ENCODE measurements around the gene UBP1.

DNA sequence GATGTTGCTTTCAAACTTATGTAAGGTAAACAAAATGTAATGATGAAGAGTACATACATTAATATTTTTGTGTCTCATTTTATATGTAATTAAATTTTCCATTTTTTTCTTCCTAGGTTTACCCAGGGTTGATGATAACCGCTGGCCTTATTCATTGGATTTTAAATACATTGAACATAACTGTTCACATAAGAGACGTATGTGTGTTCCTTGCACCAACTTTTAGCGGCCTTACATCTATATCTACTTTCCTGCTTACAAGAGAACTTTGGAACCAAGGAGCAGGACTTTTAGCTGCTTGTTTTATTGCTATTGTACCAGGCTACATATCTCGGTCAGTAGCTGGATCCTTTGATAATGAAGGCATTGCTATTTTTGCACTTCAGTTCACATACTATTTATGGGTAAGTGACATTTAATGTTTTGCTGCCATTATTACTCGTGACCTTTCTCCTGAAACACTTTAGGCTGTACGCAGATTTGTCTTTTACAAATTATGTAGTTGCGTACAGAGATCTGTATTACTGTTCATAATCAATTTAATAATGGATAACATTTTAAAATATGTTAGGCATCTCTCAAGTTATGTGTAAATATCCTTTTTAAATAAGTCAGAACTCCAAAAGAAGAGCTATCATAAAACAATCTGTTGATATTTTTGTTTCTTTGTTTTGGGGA is 47.1 kb downstream of the STT3B start:
- PRO-cap = no peak

GRCh38 chr3:31606183-31606844 is 73.6 kb downstream of the STT3B start:
- PRO-cap = no peak

GRCh38 chr3:31617754-31618688 is 85.3 kb downstream of the STT3B start:
- PRO-cap = no peak

DNA sequence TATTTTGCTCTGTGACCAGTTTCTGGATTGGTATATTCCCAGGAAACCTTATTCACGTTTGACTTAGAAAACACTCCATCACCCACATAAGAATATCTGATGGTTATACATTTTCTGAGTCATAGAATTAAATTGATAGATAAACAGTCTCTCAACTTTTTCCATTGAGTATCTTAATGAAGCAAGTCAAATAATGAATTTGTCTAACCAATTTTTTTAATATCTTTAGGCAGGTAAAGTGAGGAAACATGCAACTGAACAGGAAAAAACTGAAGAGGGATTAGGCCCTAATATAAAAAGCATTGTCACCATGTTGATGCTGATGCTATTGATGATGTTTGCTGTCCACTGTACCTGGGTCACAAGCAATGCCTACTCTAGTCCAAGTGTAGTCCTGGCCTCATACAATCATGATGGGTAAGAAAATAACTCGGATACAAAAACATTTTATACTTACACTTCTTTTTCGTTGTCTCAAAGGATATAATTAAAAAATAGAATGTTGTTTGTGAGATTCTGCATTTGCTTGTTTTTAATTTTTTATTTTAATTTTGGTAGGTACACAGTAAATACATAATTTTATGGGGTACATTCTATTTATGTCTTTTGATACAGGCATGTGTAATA is 90.8 kb downstream of the STT3B start:
- PRO-cap = no peak

- PRO-cap = no peak
Observed at GRCh38 chr3:31624721-31625197, 92.0 kb downstream of the STT3B start.

- PRO-cap = no peak
Observed at GRCh38 chr3:31856513-31856712, 124.6 kb downstream of the OSBPL10 start.

- PRO-cap = no peak
Observed at GRCh38 chr3:32414112-32414533, 22.5 kb downstream of the CMTM7 start.

DNA sequence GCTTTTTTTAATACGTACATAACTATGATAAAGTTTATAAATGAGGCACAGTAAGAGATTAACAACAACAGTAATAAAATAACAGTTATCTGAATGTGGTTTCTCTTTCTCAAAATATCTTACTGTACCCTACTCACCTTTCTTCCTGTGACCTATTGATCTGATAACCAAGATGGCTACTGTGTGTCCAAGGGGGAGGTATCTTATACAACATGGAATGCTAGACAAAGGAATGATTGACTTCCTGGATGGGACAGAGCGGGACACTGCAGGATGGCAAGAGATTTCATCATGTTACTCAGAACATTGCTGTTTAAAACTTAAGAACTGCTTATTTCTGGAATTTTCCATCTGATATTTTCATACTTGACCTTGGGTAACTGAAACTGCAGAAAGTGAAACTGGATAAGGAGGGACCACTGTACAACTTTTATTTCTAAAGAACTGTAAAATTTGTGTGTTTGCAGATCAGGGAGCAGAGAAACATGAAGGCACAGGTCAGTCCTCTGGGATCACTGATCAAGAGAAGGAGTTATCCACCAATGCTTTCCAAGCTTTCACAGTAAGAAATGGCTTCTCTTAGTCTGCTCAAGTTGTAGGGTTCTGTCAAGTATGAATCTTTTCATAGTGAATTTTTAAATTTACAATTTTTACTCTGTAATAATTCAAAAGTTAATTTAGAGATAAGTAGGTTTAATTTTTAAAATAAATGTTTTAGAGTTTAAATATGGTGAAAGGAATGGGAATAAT is 18.6 kb downstream of the CNOT10 start:
- PRO-cap = no peak

DNA sequence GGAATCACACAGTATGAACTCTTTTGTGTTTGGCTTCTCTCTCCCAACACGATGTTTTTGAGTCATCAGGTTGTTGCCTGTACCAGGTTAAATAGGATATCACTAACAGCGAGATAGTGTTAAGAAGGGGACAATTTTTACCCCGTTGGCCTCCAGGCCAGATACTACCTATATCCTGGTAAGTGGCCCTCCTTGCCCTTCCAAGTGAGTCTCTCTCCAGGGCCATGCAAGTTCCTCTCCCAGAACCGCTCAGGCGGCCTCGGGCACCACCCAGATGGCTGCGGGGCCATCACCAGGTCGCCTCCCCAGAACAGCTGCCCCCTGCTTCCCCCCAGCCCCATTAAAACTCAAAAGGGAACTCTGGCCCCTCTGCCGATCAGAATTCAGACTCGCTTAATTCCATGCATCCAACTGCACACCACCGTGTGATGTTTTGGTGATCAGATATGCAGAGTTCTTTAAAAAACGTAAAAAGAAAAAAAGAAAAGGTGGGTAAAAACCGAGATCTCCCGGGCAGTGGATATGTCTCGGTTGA is 2.0 kb upstream of the TRIM71 start:
- PRO-cap = no peak

- PRO-cap = no peak
Observed at GRCh38 chr3:32963721-32964491, 12.5 kb downstream of the CCR4 start.

DNA sequence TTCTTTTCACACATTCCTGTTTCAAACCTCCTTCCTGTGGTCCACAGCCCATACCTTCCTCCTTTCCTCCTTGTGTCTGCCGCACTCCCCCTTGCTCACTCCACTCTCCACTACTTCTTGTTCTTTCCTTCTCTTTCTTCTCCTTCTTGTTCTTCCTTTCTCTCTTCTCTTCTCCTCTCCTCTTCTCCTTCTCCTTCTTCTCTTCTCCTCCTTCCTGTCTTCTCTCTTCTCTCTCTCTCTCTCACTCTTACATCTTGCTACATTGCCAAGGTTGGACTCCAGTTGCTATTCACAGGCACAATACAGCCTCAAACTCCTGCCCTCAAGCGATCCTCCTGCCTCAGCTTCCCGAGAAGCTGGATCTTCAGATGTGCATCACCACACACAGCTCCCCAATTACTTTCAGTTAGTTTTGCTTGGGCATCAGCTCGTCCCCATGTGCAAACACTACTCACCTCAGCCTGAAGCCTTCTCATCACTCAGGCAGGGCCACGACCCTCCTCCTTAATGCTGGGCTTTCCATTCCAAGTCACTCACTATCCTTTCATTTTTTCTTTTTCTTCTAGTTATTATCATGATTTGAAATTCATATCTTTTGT is 49.6 kb downstream of the CCR4 start:
- PRO-cap = no peak

GRCh38 chr3:33128721-33129040 is 14.9 kb downstream of the CRTAP start:
- PRO-cap = no peak

- PRO-cap = no peak
Observed at GRCh38 chr3:33438858-33439310, 1.3 kb downstream of the UBP1 start.

DNA sequence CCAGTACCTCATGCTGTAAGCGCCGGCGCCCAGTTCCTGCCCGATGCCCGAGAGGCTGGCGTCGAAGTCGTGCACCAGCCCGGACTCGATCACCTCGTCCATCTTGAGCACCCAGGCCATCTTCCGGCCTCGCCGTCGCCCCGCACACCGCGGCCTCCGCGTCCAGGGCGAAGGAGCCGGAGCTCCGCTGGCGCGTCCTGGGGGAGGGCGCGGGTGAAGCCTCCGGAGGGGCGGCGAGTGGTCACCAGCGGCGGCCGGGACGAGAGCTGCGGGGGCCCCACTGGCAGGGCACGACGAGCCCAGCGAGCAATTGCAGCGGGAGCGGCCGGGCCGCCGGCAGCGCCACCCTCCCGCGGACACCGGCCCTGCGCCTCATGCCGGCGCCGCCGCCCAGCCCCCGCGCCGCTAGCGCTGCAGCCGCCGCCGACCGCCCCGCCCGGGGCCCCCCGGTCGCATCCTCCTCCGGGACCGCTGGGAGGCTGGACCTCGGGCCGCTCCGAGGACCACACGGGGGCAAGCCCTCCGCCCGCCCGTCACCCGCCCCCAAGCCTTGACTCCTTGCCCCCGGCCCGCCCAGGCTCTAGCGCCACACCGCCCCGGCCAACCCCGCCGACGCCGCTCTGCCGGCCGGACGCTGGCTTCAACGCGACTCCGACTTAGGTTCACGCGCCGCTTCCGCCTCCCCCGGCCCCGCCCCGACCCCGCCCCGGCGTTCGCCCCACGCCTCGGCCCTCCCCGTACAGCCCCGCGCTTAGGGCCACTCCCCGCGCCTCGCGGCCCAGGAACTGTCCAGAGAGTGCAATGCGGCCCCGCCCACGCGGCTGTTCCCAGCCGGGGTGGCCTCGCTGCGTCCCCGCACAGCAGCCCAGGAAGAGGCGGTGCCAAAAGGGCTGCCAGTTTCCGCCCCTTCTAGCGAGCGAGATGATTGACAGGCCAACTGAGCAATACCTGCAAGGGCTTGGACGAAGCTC is at the start of gene UBP1:
UBP1 (minus strand) TSS at position 677 of the 971 bp plus-strand sequence.
- PRO-cap = bidirectional peak, plus-strand start at position 32 of the sequence, minus-strand start outside the sequence; unidirectional peak, minus-strand start at position 312 of the sequence; bidirectional peak, plus-strand start outside the sequence, minus-strand start at position 633 of the sequence

- PRO-cap = bidirectional peak, plus-strand start at chr3:33798887, minus-strand start at chr3:33798905; bidirectional peak, plus-strand start at chr3:33799120, minus-strand start at chr3:33799019
Observed at GRCh38 chr3:33798720-33799599, 530 bp downstream of the PDCD6IP start.

- PRO-cap = no peak
Observed at GRCh38 chr3:34418908-34419223, 620.4 kb downstream of the PDCD6IP start.

DNA sequence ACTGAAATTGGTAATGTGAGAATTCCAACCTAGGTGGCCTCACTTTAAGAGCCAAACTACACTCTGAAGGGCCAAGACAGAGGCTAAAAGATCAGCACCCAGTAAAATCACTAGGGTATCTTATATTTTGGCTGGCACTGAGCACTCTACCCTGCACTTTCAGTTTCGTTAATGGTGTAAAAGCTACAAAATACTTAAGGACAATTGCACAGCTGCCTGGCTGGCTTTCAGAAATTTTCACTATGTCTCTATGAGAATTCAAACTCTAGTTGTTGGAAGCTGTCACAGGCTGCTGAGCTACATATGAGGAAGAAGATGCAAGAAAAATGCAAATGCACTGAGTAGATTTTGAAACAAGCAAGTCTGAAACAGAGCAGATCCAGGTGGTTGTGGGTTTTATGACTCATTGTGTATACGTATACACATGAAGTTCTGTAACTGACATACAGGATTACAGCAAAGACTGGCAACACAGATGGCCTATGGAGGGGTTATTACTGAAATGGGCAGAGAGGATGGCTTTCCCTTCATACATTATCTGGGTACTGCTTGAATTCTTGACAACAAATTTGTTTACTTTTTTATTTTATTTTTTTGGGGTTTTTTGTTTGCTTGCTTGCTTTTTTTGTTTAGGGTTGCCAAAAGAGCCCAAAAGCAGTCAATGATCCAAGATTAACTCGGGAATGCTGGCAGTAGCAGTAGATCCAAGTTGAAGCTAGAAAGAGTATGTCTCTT is 32.4 kb downstream of the TRANK1 start:
- PRO-cap = unidirectional peak, minus-strand start at position 391 of the sequence

DNA sequence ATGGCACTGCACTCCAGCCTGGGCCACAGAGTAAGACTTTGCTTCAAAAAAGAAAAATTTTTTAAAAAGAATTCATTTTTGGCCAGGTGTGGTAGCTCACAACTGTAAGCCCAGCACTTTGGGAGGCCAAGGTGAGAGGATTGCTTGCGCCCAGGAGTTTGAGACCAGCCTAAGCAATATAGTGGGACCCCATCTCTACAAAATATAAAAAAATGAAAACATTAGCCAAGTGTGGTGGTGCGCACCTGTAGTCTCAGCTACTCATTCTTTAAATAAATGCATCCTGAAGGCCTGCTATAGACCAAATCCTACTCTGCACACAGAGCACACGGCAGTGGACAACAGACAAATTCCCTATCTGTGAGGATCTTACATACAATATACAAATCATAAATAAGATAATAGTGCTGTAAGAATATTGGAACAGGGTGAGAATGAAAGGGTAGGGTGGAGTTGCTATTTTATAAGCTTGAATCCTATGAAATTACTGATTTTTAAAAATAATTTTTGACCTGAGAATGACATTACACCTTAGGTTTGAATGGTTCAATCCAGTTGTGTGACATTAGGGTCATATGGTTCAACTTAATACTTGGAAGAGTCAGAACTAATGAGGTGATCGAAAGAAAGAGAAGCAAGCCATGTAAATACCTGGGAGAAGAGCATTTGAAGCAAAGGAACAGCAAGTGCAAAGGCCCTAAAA is 6.7 kb upstream of the LRRFIP2 start:
- PRO-cap = no peak

DNA sequence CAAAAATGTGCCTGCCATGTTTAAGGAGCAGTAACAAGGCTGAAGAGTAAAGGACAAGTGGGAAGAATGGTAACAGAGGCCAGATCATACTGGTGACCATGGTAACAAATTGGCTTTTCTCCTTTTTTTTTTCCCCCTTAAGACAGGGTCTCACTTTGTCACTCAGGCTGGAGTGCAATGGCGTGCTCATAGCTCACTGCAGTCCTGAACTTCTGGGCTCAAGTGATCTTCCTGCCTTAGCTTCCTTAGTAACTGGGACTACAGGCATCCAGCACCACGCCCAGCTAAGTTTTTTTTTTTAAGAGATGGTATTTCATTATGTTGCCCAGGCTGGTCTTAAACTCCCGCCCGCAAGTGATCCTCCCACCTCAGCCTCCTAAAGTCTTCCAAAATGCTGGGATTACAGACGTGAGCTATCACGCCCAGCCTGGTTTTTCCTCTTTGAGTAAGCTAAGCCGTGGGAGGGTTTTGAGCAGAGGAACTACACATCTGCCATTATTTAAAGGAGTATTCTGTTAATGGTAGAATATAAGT is 7.3 kb upstream of the LRRFIP2 start:
- PRO-cap = bidirectional peak, plus-strand start at position 451 of the sequence, minus-strand start at position 214 of the sequence

- PRO-cap = no peak
Observed at GRCh38 chr3:37324397-37325336, 81.6 kb downstream of the GOLGA4 start.

Data from fallopian tube (tissue), 1 donor.